Sternocleidomastoid (tissue), 1 donor: Measurements from ENCODE around the gene LMLN.

DNA sequence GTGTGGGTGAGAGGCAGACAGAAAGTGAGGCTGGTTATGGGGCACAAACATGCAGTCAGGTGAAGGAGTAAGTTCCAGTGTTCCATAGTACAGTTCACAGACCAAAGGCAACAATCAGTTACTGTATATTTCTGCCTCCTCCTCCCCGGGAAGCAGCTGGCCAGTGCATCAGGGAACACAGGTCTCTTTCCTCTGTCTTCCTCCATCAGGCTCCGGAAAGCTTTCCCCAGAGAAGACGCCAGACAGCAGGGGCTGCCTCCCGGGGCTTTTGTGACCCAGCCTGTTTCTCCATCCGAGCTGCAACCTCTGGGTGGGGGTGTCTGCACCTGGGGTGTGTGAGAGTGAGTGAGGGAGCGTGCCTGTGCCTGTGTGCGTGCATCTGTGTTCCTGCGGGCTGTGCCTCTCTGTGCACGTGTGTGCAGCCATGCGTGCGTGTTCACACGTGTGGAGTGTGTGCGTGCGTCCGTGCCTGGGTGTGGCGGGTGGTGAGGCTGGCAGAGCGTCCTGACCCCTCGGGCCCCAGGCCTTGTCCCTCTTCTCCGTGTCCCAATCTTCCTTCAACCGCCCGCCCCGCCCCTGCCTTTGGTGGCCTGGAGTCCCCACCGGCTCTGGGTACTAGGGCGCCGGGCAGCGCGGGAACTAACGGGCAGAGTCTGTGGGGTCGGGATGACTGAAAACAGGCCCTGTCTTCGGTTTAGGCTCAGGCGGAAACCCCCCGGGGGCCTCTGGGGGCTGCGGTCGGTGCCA, 72.1 kb downstream of the RUBCN start:
- PRO-cap = no peak

- PRO-cap = no peak
These were observed 5.7 kb downstream of the RUBCN start for GRCh38 chr3:197730986-197731508.

GRCh38 chr3:197748677-197749044, 1.0 kb upstream of the FYTTD1 start:
- PRO-cap = no peak

DNA sequence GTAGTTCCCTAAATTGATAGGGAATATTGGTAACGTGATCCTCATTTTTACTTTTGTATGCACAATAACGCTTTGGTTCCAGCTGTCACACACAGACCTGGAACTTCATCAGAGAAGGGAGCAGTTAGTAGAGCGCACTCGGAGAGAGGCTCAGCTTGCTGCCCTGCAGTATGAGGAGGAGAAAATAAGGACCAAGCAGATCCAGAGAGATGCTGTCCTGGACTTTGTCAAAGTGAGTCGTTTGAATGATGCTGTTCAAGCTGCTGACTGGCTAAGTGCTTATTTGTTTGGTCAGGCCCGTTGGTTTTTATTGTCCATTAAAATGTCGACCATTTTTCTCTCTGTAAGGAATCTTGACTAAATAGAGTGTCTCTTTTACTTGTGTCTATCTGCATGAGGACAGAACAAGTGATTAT, 56.7 kb downstream of the LRCH3 start:
- PRO-cap = no peak

DNA sequence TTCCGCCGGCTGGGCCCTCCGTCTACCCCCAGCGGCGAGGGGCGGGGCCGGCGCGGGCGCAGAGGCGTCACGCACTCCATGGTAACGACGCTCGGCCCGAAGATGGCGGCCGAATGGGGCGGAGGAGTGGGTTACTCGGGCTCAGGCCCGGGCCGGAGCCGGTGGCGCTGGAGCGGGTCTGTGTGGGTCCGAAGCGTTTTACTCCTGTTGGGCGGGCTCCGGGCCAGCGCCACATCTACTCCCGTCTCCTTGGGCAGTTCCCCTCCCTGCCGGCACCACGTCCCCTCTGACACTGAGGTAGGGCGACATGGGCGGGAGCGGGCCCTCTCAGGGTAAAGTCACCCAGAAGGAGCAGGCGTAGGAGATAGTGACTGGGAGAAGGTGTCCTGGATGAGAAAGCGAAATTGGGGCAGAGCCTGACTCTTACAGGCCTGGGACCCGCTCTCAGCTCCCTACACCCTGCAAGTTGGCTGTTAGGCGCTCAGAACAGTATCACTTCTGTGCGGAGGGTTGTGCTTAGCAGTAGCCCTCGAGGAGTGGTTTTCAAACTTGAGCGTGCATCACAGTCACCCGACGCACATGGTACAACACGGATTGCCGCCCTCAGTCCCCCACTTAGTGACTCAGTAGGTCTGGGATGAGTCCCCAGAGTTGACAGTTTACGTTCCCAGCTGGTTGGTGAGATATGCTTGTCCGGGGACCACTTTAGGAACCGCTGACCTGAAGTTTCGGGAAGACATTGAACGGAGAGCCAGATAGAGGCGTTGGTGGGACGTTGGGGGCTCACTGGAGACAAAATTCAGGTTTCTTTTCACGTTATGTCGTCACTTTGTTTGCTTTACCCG, at the start of gene LMLN:
Gene LMLN (plus strand): TSS at position 74 of the 845 bp plus-strand sequence.
- PRO-cap = bidirectional peak, plus-strand start at position 90 of the sequence, minus-strand start outside the sequence; bidirectional peak, plus-strand start at position 495 of the sequence, minus-strand start at position 524 of the sequence

DNA sequence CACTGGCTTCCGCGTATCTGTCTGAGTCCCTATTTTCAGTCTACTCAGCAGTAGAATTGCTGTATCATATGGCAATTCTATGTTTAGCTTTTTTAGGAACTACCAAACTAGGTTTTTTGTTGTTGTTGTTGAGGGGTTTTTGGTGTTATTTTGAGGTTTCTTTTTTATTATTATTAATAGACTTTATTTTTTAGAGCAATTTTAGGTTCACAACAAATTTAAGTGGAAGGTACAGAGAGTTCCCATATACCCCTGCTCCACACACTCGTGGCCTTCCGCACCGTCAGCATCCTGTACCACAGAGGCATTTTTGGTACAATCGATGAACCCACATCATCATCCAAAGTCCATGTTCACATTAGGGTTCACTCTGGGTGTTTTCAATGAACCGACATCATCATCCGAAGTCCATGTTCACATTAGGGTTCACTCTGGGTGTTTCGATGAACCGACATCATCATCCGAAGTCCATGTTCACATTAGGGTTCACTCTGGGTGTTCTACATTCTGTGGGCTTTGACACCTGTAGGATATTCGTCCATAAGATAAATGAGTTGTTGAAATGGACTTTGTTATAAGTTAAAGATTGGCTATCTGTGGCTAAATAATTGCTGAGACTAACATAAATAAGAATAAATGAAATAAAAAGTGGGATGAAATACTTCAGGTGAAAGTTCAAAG, 67.9 kb downstream of the LMLN start:
- PRO-cap = no peak

DNA sequence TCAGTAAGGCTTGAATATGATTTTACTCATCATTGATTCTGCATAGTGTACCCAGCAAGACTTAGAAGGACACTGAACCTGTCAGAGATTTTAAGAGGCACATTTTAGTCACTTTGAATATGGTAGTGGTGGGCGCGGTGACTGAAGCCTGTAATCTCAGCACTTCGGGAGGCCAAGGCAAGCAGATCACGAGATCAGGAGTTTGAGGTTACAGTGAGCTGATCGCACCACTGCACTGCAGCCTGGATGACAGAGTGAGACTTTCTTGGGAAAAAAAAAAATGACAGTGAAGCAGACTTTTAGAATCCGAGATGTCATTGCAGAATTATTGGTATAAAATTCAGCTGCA, 82.1 kb downstream of the LMLN start:
- PRO-cap = no peak

- PRO-cap = no peak
These were observed 120.2 kb downstream of the LMLN start for GRCh38 chr3:198080239-198080522.